Measurements from ENCODE around the genes KATNA1, PLEKHG1 and ZBTB2.

DNA sequence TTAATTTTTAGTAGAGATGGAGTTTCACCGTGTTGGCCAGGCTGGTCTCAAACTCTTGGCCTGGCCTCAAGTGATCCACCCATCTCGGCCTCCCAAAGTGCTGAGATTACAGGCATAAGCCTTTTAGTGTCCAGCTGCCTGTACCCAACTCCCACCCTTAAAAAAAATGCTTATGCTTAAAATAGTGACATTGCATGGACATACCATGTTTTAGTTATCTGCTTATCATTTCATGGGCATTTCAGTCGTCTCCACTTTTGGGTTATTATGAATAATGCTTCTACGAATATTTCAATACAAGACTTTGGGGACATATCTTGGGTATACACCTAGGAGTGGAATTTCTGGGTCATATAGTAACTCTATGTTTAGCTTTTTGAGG is 176.1 kb downstream of the UST start:
- RRBS: no CpG with 5 or more reads among the region's 4 CpGs

- RRBS: 1% methylated on average over 38 of the region's 75 CpGs
Measured at GRCh38 chr6:149647942-149649059, at the start of gene KATNA1. Gene KATNA1 (minus strand): TSS chr6:149648714.

DNA sequence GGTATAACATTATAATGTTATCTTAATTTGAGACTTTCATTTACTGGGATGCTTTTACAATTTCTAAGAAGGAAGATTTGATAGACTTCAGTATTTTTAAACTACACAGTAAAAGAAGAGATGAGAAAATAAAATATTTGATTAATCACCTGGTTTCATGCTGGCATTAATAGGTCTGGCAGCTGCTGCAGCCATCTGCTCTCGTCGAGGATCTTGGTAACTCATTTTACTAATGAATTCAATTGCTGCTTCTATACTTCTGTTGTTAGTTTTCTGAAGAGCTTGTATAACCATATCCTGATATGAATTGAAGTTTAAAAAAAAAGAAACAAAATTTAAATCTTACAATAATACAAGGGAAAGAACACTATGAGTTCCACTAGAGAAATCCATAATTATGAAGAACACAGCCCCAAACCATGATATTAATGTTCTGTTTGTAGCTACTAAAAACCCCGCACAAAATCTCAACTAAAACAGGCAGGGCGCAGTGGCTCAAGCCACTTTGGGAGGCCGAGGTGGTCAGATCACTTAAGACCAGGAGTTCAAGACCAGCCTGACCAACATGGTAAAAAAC is 22.9 kb downstream of the LATS1 start:
- RRBS: no CpG with 5 or more reads among the region's 5 CpGs

DNA sequence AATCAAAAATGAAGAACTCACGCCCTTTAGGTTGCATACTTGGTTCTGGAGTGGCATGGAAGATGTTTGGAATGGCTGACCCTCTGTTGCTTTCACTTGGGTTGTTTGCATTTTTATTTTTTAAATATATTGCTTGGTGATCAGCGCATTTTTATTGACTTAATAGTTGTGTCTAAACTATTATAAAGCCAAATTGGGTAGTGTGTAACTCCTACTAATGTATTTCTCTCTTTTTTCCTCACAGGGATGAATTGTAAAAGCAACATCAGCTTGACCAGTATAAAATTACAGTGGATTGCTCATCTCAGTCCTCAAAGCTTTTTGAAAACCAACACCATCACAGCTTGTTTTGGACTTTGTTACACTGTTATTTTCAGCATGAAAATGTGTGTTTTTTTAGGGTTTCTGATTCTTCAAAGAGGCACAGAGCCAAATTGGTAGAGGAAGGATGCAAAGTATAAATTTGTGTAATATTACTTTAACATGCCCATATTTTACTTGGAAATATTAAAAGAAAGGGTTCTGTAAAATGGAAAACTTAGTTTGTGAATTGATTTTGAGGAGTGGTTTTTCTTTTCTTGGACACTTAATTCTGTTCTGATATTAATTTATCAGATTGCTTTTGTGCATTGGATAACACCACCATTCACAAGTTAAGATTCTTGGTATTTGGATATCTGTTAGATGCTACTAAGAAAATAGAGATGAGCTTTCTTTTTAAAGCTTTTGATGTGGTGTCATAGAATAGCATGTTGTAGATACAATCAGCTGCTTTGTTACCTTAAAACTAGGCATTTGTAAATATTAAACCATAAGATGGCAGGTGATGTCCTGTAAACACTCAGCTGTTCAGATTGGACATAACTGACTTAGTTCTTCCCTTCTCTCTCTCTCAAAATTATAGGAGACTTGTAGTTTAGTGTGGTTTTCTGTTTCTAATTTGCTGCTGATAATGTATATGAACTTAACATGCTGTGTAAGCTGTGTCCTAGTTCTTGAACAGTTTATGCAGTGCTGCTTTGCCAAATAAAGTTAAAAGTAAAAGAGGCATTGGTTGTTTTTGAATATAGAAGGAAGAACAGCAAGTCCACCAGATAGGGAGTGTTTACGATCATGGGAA is 53.4 kb downstream of the LRP11 start:
- RRBS: no CpG with 5 or more reads among the region's 3 CpGs

DNA sequence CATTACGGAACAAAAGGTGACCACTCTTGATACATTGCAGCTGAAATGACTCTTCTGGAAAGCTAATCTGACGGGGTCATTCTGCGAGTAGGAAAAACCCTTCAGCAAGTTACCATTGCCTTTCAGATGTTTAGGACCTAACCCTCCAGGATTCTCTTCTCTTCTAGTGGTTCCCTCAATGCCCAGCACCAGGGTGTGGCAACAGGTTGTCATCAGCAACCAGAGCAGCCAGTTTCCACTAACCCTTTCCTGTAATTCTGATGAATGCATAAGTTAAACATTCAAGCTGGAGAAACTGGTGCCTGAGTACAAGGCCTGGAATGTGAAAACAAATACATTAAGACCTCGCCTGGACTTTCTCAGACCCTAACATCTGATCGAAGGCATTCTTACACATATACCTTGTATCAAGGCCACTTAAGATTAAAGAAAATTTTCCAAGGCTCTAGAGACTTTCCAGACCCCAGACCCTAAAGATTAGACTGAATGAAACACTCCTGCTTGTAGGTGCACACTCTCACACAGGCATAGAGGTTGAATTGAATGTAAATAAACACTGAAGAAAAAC is 9.2 kb downstream of the LRP11 start:
- RRBS: no CpG with 5 or more reads among the region's 5 CpGs

- RRBS: 2% methylated on average over 19 of the region's 87 CpGs
Measured at GRCh38 chr6:150004590-150005721, 20.4 kb downstream of the RAET1L start.

DNA sequence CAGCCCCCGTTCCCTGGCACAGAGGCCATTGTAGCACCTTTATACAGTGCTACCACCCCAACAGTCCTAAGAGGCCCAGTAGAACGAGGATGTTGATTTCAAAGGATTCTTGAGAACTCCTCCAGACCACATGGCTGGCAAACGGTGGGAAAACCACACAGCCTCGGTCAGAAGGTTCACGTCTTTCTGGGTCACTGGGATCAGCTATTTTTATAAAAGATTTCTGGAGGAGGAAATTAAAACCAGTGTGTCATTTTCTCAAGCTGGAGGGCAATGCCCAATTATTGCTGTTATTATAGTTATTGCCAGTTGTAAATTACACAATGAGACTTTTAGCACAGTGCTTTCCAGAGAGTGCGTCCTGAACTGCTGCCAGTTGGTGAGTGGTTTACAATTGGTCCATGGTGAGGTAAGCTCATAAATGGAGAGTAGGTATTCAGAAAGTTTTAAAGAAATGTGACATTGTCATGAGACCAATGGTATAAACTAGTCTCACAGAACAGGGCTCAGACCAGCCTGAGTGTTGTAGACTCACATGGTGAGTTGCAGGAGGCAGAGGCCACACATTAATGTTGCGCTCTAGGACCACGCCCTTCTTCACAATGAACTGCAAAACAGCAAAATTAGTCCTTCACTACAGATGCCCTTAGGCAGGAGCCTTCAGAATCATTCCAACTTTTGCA is 8.4 kb upstream of the PPP1R14C start:
- RRBS: no CpG with 5 or more reads among the region's 8 CpGs

GRCh38 chr6:150175997-150176646 is 33.3 kb downstream of the PPP1R14C start:
- RRBS: no CpG with 5 or more reads among the region's 9 CpGs

DNA sequence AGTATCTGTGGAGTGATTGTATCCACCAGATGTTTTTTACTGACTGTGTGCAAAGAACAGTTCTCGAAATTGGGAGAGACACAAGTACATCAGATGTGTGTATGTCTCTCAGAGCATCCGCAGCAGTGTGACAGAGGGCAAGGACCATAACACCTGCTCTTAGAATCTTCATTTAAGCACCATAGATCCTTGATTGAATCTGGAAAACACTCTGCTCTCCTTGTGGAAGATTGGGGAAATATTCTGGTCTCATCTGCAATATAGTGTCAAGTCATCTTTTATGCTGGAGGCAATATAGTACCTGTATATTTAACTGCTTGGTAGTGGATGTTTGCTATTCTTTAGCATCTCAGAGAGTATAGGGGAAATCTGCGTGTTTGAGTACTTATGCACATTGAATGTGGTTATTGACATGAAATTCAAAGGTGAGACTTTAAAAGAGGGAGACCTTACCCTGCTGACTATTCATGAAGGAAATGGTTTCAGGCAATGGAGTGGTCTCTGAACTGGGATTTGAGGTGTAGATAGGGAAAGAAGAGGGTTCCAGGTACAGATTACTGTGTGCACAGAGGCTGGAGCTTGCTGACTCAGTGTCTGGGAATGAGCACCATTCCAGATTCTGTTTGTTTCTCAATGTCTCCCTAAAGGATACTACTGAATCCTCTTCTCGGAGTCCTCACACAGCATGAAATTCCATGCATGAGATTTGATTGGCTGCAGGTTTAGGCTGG is 48.7 kb downstream of the PPP1R14C start:
- RRBS: no CpG with 5 or more reads among the region's 4 CpGs

DNA sequence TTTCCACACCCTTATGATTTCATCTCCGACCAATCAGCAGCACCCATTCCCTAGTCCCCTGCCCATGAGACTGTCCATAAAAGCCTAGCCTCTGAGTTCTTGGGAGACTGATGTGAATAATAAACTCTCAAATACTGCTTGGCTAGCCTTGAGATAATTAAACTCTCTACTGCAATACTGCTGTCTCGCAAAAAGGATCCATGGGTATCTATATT is 71.4 kb upstream of the IYD start:
- RRBS: no CpG with 5 or more reads among the region's 2 CpGs

DNA sequence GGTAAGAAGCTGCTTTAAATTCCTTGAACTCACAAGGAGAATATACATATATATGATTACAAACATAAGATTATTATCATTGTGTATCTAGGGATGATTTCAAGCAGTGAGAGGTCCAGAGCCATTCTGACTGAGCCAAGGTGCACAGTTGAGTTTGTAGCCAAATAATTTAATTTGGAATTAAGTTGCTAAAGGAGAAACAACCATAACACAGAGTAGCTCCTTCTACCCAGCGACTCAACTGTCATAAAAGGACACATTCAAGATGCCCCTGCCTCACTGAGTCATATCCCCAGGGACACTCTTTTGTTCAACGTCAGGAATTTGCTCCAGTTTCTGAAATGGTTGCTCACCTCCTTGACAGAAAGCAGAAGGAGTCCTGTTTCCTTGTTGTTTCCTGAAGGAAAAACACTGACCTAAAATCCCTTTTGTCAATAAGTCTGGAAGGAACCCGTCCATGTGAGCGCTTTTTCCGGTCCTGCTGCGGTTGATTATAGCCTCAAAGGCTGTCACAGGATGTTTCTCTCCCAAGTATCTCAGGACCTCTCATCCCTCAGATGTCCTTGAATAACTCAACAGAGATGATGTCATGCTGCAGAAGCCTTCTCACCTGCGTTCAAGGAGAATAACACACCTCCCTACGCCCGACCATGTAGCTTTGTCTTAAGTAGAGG is 113.7 kb upstream of the PLEKHG1 start:
- RRBS: no CpG with 5 or more reads among the region's 9 CpGs

DNA sequence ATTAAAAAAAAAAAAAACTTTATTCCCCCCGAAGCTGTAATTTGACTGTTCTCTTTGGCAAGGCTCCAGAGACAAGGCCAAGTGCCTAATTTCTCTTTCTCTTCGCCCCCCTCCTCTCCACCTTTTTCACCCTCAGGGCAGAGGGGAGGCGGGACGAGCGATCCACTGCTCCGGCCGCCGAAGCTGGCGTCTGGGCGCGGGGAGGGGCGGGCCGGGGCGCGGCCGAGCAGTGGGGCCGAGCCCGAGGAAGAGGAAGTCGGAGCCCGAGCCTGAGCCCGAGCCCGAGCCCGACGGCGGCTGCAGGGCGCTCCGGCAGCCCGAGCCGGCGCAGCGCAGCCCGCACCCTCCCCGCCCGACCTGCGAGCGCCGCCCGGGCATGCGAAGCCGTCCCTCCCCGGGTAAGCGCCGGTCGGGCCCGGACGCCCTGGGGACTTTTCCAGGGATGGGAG is at the start of gene PLEKHG1:
Gene PLEKHG1, plus strand, starts transcription at position 266 of the 449 bp plus-strand sequence.
- RRBS: 3% methylated on average over 30 of the region's 46 CpGs

DNA sequence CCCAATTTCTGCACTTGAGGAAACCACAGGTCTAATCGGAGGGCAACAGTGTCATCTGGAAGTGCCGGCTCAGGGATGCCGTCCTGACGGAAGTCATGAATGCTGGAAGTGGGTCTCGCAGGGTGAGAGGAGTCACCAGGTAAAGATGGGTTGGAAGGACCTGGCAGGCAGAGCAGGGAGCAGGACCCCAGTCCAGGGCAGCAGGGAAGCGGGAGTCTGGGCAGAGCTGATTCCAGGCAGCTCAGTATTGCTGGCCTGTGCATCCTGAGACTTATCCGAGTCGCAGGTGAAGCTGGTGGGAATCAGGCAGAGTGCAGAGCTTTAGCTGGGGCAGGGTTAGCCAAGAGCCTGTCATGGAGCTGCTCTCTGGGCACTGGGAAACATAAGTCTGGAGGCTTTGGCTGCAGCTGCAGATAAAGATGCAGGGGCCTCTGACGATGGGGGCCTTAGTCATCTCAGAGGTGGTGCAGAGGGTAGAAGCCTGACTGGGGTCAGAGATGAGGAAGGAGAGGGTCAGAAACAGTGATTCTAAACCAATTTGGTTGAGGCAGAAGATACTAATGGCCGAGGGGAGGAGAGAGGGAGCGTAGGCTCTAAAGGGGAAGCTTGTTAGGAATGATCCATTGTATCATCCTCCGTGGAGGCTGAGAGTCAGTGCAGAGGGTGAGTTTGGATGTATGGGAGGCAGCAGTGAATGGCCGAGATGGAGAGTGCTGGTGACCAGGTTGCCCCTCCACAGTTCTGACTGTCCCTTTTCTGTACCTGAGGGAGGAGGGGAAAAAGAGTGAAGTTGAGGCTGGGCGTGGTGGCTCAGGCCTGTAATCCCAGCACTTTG is 33.7 kb downstream of the PLEKHG1 start:
- RRBS: no CpG with 5 or more reads among the region's 14 CpGs

- RRBS: no CpG with 5 or more reads among the region's 2 CpGs
Measured at GRCh38 chr6:150640974-150641295, 41.2 kb downstream of the PLEKHG1 start.

DNA sequence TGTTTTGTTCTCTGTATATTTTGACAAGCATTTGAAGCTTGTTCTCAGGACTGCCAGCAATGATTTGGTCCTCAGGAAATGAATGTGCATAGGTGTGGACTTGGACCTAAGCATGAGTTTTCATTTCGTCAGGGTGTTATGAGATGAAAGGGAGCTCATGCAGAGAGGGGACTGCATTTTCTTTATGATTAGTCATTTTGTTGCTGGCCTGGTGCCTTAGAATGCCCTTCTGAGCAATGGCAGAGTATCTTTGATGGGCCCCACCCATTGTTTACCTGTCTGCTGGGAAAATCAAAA is 51.6 kb upstream of the MTHFD1L start:
- RRBS: no CpG with 5 or more reads among the region's 1 CpG

- RRBS: 2% methylated on average over 4 of the region's 19 CpGs
Measured at GRCh38 chr6:151389219-151389891, 2.0 kb downstream of the ZBTB2 start.

- RRBS: no CpG with 5 or more reads among the region's 7 CpGs
Measured at GRCh38 chr6:151389892-151389998, 1.6 kb downstream of the ZBTB2 start.

DNA sequence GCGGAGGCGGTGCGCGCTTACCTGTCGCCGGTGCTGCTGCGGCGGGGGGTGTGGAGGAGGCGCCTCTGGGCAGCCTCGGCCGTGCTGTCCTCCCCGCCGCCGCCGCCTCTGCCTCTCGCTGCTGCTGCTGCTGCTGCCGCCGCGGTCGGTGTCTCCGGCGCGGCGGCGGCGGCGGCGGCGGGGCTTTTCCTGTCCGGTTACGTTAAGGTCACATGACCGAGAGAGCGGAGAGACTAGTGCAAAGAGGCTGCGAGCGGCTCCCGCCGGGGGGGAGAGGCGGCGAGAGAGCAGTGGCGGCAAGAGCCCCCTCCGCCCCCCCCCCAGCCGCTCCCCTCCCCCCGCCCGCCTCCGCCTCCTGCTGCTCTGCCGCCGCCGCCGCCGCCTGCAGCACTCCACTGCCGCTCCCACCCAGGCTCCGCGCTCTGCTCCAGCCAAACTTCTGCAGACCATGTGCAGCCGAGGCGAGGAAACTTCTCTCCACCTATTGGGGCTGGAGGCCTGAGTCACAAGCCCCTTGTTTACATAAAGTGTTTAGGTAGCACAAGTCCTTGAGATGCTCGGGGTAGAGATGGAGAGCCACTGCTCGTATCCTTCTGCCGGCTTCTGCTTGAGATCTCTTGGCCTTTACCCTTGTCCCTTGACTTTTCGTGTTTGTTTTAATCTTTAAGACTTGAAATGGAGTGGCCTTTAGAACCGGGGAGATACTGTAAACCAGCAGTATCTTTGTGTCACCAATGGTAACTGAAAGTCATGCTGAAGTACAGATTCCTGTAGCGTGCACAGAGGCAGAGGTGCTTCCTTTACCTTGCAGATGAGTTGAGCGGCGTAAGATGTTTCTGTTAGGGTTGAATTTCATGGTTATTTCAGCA is at the start of gene ZBTB2:
Gene ZBTB2, minus strand, starts transcription at position 161 of the 869 bp plus-strand sequence.
- RRBS: 1% methylated on average over 19 of the region's 63 CpGs

GRCh38 chr6:151445901-151446638 is 5.9 kb downstream of the RMND1 start:
- RRBS: no CpG with 5 or more reads among the region's 3 CpGs

DNA sequence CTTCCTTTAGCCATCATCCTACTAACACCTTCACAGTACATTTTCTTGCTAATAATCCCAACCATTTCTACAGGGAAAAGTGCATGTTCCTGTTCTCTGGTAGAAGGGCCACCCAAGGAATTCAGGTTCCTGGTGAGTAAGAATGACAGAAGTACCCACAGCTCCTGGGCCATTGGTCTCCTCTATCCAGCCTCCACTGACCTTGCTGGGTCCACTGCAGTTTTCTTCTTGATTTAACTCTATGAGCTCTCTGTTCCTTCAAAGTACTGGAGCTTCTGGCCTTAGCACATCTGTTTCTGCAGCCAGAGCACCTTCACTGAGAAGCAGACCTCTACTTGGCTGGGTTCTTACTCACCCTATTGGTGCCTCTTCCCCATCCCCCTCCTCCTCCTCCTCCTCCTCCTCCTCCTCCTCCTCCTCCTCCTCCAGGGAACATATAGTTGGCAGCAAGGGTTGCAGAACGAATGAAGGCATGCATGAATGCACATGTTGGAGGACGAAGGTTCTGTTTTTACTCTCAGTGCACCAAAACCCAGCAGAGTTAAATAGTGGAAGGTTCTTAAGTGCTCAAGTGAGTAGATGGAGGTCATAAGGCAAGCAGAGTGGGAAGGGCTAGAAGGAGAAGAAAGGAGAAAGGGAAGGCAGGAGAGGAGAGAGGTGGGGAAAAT is 141.0 kb upstream of the ESR1 start:
- RRBS: no CpG with 5 or more reads among the region's 2 CpGs